ENCODE measurements around a stretch of chr22.

- RRBS = no CpG with 5 or more reads among the region's 5 CpGs
Observed at GRCh38 chr22:36253772-36254526, 1.0 kb downstream of the APOL1 start.

GRCh38 chr22:36262898-36263434 is 10.0 kb downstream of the APOL1 start:
- RRBS = no CpG with 5 or more reads among the region's 3 CpGs

DNA sequence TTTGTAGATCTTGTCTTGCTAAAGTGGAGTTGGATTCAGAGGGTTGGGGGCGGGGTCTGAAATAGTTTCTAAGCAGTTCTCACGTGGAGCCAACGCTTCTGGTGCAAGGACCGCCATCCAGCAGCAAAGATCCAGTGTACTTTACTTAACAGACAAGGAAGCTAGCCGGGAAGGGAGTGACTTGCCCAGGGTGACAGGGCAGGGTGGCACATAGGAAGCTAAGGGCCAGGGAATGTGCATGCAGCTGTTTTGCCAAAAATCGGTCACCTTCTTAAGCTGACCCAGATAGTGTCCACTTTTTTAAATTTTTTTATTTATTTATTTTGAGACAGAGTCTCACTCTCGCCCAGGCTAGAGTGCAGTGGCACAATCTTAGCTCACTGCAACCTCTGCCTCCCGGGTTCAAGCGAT is 27.5 kb downstream of the APOL1 start:
- RRBS = no CpG with 5 or more reads among the region's 9 CpGs

DNA sequence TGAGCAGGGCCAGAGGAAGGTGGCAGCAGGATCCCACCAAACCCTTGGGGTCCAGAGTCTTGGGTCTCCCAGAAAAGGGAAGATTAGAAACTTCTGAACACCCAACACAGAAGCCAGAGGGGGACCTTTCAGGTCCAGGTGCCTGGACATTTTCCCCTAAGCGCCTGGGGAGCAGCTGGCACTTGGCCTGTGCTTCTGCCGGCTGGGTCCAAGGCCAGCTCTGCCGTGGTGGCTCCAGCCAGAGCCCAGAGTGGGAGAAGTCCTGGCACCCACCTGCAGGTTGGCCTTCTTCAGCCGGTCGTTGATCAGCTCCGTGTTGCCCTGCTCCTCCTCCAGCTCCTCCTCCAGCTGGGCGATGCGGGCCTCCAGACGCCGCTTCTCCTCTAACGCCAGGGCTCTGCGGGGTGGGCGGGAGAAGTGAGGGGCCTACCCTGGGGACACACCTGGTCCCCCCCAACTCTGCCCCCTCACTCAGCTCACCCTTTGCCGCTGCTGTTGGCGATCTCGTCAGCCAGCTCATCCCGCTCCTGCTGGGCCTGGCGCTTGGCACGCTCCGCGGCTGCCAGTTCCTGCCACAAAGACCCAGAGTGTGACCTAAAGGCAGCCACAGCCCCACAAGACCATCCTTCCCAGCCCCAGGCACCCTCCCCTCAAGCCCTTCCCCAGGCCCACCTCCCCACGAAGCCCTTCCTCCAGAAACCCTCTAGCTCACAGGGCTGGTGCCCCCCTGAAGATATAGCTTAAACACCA is 32.6 kb downstream of the APOL1 start:
- RRBS = 98% methylated on average over 3 of the region's 22 CpGs

- RRBS = no CpG with 5 or more reads among the region's 15 CpGs
Observed at GRCh38 chr22:36305629-36306034, 52.7 kb downstream of the APOL1 start.

- RRBS = 99% methylated on average over 7 of the region's 41 CpGs
Observed at GRCh38 chr22:36321888-36322710, 65.7 kb downstream of the MYH9 start.

DNA sequence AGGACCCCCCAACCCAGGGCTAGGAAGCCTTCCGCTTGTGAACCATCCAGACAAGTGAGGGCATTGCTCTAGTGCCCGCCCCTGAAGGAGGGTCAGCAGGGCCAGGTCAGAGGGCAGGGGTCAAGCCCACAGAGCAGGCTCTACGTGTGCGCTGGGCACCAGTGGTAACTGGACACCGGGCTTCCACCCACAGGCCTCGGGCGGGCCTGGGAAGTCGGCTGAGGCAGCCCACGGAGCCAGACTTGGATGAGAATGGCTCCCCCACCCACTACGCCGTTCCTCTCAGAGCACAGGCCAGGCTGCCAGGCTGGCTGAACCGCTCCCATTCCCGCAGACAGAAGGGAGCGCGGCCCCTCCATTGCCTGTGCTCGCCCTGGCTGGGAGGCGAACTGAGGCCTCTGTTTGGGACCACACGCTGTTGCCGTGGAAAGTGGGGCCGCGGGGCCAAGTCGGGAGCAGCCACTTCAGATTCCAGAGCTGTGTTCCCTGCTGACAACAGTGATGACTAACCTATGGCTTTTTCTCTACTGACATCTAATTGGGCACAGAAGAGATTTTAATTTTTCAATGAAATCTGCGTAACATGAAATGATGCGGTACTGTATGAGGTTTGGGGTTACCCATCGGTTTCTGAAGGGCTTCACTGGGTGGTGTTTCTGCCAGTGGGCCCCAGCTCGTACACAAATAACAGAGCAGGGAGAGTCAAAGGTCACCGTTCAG is 63.9 kb downstream of the MYH9 start:
- RRBS = no CpG with 5 or more reads among the region's 27 CpGs

DNA sequence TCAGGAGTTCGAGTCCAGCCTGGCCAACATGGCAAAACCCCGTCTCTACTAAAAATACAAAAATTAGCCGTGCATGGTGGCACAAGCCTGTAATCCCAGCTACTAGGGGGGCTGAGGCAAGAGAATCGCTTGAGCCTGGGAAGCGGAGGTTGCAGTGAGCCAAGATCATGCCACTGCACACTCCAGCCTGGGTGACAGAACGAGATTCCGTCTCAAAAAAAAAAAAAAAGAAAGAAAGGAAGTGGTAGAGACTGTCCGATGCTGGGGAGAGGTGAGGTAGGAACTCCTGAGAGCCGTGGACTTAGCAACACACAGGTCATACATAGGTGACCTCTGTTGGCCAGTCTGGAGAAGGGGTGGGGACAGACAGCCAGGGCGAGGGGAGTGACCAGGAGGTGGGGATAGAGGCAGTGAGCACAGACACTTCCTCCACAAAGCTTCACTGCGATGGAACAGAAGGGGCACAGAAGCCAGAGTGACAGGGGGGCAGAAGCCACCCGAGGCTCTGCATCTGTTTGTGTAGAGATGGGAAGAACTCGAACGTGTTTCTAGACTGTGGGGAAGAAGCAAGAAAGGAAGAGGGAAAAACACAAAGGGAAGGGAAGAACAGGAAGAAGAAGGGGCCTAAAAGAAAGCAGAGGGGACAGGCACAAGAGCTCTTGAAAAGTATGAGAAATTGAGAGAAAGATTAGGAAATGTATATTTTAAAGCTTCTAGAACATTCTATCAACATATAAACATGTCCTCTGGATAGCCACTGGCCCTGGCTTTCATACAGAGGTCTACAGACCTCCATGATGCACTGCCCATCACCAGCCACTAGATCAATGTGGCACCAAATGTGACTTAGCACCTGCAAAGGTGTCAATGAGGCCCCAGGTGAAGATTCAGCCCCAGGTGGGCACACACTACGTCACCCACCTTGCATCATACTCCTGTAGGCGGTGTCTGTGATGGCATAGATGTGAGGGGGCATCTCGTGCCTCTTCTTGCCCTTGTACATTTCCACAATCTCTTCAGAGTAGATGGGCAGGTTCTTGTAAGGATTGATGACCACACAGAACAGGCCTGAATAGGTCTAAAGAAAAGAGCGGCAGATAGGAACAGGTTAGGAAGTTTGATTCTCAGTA is 47.0 kb downstream of the MYH9 start:
- RRBS = no CpG with 5 or more reads among the region's 18 CpGs

GRCh38 chr22:36359239-36359530 is 28.6 kb downstream of the MYH9 start:
- RRBS = no CpG with 5 or more reads among the region's 2 CpGs

GRCh38 chr22:36364007-36364824 is 23.6 kb downstream of the MYH9 start:
- RRBS = no CpG with 5 or more reads among the region's 11 CpGs

DNA sequence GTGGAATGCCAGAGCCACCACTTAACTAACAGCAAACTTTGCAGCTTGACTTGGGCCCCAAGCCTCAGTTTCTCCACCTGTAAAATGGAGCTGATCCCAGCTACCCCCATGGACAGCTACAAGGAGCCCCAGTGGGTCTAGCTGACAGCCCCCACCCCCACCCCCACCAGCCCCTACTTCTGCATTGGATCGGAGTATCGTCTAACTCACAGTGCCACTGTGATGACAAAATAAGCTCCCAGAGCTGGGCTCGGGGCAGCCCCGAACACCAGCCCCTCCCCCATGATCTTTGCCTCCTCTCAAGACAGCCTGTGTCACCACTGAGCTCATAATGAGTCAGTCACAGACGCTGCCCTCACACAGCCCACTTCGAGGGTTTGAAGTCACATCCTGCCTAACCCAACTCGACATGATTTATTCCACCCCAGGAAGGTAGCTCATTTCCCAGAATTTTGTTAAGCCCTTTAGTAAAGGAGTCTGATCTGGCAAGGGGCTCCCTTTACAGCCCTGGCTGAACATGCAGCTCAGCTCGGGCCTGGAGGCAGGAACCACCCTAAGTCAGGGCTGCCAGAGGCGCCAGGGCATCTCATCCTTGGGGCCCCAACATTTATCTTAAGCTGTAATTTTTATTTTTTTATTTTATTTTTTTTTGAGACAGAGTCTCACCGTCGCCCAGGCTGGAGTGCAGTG is 22.8 kb downstream of the MYH9 start:
- RRBS = no CpG with 5 or more reads among the region's 11 CpGs

GRCh38 chr22:36367106-36367881 is 20.5 kb downstream of the MYH9 start:
- RRBS = 97% methylated on average over 2 of the region's 17 CpGs

- RRBS = no CpG with 5 or more reads among the region's 13 CpGs
Observed at GRCh38 chr22:36374534-36375181, 13.1 kb downstream of the MYH9 start.

- RRBS = no CpG with 5 or more reads among the region's 6 CpGs
Observed at GRCh38 chr22:36449850-36450235, 31.6 kb downstream of the TXN2 start.

DNA sequence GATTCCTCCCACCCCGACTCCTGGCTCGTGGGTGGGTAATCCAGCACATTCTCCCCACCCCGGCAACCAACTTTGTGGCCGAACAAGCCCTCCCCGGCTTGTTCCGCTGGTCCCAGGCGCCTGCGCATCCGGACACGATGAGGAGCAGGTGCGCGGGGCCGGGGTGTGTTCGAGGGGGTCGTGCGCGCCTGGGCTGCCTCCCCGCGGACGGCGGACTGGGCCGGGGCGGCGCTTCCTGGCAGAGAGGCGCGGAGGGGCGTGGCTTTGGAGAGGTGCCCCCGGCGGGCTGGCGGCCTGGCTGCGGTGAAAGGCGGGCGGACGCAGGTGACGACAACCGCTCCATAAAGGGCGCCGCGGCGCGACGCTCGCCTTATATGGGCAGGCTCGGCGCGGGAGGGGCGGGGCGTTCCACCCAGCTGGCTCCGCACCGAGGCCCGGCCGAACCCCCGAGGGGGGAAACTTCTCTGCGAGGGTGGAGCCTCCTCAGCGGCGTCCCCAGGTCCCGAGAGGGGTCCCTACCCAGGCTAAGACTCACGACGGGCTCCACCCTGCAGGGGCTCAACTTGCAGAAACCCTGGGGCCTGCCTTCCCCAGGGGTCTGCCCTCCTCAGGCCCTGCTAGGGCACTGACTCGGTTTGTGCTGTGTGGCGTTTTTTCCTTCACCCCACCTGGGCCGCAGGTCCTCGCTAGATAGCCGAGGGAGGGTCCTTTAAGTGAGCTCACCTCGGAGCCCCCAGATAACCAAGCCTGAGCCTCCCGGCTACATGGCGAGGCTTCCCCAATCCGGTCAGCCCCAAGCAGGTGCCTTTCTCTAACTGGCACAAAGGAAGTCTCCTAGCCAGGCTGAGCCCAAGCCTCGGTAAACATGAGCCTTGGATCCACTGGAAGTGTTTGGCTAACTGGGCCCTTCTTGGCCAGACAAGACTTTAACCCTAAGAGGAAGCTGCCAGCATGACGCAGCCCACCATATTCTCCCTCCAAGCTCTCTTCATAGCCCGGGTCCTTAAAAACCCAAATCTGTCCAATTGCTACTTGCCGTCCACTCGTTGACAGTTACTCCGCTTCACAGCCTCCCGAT is 26.2 kb downstream of the TXN2 start:
- RRBS = 3% methylated on average over 22 of the region's 75 CpGs

DNA sequence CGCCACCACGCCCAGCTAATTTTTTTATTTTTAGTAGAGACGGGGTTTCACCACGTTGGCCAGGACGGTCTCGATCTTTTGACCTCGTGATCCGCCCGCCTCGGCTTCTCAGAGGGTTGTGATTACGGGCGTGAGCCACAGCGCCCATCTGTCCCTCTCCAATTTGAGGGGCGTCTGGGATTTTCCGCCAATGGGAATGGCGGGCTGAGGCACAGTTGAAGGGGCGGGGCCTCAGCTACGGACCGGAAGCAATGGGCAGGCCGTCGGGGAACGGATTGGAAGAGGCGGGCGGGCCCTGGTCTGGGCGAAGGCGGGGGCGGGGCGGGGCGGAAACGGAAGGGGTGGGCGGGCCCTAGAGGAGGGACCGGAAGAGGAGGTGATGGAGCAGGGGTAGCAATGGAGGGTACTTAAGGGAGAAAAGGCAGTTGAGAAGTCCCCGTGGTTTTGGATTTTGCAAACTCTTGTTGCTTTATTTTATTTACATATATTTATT is 454 bp upstream of the TXN2 start:
- RRBS = no CpG with 5 or more reads among the region's 33 CpGs

DNA sequence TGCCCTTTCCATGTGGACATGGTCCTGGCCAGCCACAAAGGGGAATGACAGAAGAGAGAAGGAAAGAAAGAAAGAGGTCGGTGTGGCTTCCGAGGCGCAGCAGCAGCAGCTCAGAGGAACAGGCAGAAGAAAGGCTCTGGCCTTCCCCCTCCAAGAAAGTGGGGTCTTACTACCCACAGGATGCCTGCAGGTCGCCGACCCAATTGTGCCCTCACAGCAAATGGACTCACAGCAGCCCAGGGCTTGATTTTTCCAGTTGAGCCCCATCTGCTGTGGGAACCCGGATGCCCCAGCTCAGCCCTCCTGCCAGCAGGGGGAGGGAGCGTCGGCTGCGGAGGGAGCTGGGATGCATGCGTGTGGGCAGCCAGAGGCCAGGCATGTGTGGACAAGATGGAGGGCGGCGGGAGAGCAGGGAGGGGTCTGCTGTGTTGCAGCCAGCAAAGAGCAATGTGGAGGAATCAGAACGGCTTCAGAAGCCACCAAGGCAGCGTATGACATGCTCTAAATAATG is 41.0 kb upstream of the EIF3D start:
- RRBS = no CpG with 5 or more reads among the region's 14 CpGs

GRCh38 chr22:36741326-36741882 is 34.5 kb downstream of the IFT27 start:
- RRBS = no CpG with 5 or more reads among the region's 9 CpGs

DNA sequence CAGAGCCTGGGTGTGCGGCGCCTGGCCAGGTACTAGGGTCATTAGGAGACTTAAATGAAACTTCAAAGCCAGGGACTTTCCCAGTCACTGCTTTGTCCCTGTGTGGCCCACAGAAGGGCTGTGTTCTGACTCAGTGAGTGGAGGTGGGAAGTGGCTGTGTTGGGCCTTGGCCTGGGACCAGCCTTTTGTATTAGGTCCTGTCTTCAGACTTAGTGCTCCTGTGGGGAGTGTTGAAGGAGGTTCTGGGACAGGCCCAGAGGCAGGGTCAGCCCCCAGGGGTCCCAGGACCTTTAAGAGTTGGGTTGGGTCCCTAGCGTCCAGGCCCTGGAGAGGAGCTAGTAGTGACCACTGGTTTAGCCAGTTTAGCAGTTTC is 13.3 kb downstream of the NCF4 start:
- RRBS = no CpG with 5 or more reads among the region's 3 CpGs

GRCh38 chr22:36901813-36902283 is 11.6 kb upstream of the CSF2RB start:
- RRBS = no CpG with 5 or more reads among the region's 5 CpGs